SP-49 (cell line): ENCODE results near the genes MYRF and INCENP.

- PRO-cap: no peak
These were observed 692 bp downstream of the CPSF7 start for GRCh38 chr11:61428935-61429631.

- PRO-cap: no peak
These were observed 9.8 kb upstream of the LRRC10B start for GRCh38 chr11:61498648-61499293.

GRCh38 chr11:61532635-61533141 lies 24.1 kb downstream of the LRRC10B start:
- PRO-cap: no peak

GRCh38 chr11:61539032-61539314 lies 30.4 kb downstream of the LRRC10B start:
- PRO-cap: no peak

- PRO-cap: no peak
These were observed 25.3 kb downstream of the SYT7 start for GRCh38 chr11:61555335-61556130.

DNA sequence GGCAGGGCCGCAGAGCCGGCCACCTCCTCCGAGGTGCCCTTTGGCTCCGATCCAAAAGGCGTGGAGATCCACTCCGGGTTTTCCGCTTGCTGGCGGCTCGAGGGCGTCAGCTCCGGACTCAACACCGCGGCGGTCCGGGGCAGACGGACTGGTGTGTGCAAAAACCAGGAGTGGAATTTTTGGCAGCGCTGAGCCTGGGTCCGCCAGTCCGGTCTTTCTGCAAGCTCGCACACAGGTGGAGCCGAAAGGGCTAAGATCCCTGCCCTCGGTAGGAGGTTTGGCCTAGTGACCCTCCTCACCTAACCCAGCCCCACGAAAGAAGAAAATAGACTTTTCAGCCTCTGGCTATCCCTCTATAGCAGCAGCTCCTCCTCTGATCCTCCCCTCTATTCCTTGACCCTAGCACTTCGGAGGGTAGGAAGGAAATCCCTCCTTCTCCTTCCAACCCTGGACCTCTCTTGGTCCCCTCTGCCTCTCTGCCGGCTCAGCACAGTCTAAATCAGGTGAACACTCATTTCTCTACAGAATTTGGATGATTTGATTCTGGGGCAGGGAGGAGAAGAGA lies 627 bp upstream of the SYT7 start:
- PRO-cap: no peak

DNA sequence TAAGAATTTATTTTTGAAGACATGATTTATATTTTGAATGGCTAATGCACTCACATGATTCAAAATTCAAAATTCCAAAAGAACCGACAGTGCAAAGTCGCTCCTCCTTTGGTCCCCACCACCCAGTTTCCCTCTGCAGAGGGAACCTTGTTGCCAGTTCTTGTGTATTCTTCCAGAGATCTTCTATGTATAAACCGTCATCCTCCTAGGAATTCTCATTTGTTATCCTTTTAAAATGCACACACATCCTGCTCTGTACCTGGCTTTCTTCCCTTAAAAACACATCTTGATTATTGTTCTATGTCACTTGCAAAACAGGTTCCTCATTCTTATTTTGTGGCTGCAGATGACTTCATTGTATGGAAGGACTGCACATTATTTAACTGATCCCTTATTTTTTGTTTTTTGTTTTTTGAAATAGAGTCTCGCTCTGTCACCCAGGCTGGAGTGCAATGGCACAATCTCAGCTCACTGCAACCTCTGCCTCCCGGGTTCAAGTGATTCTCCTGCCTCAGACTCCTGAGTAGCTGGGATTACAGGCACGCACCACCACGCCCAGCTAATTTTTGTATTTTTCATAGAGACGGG lies 26.6 kb upstream of the SYT7 start:
- PRO-cap: no peak

DNA sequence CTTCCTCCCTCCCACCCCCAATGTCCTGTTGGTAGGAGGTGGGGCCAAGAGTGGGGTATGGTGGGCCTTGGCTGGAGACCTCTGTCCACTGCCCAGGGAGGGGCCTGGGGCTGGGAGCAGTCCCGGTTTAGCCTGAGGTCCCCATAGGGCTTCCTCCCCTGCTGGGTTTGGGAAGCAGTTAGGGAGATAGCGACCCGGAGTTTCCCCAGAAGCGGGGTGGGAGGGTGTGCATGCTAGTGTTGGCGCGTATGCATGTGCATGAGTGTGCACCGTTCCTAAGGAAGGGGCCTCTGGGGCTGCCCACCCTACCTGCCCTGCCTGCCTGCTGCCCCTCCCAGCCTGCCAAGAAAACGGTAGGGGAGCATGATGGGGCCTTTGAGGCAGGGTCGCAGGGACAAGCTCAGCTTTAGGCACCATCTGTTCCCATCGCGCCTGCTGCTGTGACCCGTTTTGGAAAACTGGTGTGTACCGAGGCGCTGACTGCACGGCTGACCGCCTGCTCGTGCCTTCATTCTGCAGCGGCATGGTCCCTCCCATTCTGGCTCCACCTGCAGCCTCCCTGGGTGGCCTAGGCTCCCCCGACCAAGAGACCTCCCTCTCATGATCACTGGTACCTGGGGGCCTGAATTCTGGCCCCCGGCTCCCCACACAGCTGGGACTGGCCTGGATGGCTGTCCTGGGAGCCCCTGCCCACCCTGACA lies 6.8 kb upstream of the MYRF start:
- PRO-cap: no peak

- PRO-cap: no peak
These were observed at the start of gene MYRF for GRCh38 chr11:61752228-61752867. TSS of gene MYRF (plus strand) at chr11:61752636.

DNA sequence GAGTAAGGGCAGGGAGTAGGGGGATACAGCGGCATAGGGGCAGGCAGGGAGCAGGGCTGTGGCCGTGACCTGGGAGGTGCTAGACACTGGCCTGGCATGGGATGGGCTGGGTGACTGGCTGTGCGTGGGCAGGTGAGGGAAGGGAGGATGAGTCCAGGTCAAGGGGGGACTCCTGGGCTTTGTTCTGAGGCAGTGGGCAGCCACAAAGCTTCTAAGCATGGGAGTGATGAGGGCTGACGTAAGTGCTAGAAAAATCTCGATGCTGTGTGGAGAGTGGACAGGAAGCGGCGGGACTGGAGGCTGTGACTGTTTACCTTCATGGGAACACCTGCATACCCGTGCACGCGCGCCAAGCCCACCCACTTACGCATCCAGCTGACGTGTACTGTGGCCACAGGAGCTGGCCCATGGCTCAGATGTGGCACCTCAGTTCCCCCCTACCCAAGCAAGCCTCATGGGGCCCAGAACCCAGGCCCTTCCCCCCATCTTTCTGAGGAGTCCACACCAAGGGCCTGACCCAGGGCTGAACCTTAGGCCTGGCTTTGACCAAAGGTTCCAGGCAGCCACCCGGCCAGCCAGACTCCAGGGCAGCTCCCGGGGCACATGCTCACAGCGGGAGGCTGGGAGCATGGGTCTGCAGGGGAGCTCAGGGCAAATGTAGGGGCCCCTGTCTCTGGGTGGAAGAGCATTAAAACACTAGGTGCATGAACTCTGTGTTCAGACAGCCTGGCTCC lies 14.0 kb downstream of the MYRF start:
- PRO-cap: no peak

DNA sequence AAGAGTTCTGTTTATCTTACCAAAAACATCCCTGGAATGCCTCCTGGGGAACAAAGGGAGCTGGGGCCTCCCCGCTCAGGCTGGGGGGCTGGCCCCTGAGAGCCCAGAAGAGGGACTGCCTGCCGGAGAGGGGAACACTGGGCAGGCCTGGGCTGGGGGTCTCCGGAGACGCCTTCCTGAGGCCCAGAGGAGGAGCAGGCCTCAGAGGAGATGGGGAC lies 17.2 kb downstream of the MYRF start:
- PRO-cap: no peak

DNA sequence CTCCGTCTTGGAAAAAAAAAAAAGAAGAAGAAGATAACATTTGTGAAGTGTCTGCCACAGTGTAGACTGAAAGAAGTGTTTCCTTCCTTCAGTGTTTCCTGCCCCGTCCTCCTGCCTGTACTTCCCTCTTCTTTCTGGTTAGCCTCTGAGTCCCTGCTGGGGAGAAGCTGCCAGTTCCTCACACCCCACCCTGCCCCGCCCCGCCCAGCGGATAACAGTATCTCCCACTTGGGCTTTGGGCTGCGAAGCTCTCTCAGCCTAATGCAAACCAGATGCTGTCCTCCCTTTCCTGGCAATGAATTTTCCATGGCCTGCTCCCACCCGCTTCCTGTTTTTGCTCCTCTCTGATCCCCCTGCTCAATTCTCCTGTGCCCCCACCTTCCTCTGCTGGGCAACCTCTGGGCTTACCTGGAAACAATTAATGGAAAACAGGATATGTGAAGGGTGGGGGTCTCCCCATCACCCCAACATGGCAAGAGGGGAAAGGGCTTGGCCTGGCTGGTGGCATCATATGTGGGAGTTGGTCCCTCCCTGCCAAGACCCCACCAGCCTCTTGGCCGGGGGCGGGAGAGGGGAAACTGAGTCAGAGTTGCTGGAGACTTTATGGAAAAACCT lies 5.3 kb upstream of the RAB3IL1 start:
- PRO-cap: no peak

DNA sequence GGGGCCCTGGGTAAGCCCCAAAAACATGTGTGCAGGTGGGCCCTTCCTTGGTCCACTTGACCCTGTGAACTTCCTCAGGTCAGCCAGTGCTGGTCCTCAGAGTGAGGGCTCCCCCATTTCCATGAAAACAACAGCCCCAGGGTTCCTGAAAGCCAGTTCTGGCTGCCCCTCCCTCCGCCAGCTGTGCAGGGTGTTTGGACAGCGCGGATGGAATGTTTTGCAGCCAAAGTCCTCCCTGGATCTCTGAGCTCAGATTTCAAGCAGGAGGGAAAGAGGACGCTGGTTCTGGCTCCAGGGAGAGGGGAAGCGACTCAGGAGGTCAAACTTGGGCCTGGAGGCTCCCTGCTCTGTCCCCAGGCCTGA lies 6.2 kb upstream of the RAB3IL1 start:
- PRO-cap: no peak

GRCh38 chr11:61966608-61966920 lies 870 bp downstream of the FTH1 start:
- PRO-cap: no peak

GRCh38 chr11:61969909-61970512 lies 2.6 kb upstream of the FTH1 start:
- PRO-cap: no peak

- PRO-cap: no peak
These were observed 7.8 kb upstream of the FTH1 start for GRCh38 chr11:61975027-61975795.

GRCh38 chr11:61985672-61986418 lies 18.4 kb upstream of the FTH1 start:
- PRO-cap: no peak

DNA sequence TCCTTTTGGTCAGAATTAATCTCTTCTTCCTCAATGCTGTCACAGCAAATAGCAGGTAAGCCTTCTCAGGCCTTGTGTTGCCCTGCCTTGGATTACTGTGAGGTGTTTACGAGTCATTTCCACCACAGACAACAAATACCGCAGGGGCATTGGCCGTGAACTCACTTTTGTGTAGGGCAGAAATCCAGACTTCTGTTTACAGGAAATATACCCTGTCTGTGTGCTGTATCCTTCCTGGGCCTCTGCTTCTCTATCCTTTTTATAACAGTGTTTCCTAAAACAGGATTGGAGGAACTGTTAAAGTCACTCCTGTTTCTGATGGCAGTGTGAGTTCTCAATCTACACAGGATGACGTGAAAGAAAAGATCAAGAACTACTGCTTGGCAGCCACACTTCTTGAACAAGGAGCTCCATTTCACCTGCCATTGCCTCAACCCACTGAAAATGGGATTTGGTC lies 66.2 kb upstream of the FTH1 start:
- PRO-cap: no peak

GRCh38 chr11:62123421-62124251 lies at the start of gene INCENP:
TSS of gene INCENP (plus strand) at chr11:62124011.
- PRO-cap: no peak

DNA sequence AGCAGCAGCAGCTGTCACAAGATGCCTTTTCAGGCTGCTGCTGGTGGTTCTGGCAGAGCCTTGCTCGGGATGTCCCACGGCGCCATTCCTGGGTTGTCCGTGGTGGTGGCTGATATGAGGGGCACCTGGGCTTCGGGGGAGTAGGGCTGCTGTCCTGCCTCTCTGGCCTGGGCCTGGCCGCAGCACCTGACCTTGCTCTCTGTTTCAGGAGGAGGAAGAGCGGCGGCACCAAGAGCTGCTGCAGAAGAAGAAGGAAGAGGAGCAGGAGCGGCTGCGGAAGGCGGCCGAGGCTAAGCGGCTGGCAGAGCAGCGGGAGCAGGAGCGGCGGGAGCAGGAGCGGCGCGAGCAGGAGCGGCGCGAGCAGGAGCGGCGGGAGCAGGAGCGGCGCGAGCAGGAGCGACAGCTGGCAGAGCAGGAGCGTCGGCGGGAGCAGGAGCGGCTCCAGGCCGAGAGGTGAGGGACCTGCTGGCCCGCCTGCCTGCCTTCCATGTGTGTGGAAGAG lies 22.7 kb downstream of the INCENP start:
- PRO-cap: no peak